NT2/D1 (cell line): ENCODE measurements around the genes TMEM106C and C12orf54.

DNA sequence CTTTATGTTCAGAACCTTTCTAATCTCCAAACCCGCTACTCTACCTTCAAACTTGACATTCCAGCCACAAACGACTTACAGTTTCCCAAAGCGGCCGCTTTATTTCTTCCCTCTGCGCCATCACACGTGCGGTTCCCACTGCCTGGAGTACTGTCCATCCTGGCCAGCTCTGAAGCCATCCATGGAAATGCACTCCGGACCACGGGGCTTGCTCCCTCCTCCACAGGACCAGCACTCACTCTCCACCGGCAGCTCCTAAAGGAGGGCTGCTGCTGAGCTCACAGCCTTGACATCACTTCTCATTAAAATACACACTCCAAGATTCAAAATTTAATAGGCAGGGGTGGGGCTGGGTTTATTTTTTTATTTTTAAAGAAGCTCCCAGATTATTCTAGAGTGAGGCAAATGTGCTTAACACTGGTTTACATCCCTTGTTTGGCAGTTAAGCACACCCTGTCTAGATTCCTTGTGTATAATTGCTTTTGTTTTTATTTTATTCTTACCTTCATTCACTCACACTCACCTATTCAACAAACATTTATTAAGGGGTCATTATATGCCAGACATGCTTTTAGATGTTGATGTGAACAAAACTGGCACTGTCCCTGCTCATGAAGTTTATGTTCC is 2.1 kb upstream of the SLC48A1 start:
- RRBS, 2 experiments, result 84 to 88% methylated on average over 3 of the region's 10 CpGs

DNA sequence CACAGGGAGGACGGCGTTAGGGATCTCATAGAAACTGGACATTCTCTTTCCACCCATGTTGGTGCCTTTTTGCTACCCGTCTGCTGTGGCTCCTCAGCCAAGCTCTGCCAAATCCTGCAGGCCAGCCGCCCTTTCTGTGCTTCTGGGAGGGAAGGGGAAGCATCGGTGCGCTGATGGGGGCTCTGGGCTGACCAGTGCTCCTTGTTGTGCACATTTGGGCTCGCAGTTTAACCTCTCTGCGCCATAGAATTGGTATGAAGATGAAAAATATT is 900 bp downstream of the SLC48A1 start:
- RRBS, 2 experiments, result no CpG with 5 or more reads among the region's 8 CpGs

DNA sequence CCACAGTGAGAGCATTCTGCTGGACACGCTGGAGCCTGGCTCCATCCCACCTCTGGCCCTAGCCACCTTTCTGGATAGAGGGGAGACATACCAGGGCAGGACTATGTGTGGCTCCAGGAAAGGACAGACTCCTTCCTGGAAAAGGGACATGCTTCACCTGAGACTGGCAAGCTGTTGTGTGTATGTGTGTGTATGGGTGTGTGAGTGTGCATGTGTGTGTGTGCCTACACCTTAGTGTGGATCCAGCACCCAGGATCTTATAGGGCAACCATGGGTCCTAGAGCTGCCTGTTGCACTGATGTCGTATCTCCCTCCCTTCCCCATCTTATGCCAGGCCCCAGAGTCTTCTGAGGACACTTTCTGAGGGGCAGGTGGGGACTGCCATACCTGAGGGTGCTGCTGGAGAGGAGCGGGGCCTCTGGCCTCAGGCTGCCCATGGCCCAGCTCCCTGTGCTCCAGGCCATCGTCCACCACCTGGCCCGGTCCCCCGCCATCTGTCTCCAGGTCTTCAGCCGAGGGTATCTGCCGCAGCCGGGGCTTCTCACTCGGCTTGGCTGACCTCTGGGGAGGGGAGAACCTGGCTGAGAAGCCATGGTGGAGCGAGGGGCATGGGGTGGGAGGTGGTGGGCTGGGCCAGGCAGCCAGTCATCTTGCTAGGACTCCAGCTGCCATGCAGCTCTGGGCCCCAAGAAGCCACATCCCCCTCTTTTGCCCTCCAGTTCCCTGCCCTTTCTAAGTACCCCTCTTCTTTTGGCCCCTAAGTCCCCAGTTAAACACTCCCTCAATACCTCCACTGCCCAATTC is 21.5 kb downstream of the SLC48A1 start:
- RRBS, 2 experiments, result 96% methylated on average over 5 of the region's 11 CpGs

DNA sequence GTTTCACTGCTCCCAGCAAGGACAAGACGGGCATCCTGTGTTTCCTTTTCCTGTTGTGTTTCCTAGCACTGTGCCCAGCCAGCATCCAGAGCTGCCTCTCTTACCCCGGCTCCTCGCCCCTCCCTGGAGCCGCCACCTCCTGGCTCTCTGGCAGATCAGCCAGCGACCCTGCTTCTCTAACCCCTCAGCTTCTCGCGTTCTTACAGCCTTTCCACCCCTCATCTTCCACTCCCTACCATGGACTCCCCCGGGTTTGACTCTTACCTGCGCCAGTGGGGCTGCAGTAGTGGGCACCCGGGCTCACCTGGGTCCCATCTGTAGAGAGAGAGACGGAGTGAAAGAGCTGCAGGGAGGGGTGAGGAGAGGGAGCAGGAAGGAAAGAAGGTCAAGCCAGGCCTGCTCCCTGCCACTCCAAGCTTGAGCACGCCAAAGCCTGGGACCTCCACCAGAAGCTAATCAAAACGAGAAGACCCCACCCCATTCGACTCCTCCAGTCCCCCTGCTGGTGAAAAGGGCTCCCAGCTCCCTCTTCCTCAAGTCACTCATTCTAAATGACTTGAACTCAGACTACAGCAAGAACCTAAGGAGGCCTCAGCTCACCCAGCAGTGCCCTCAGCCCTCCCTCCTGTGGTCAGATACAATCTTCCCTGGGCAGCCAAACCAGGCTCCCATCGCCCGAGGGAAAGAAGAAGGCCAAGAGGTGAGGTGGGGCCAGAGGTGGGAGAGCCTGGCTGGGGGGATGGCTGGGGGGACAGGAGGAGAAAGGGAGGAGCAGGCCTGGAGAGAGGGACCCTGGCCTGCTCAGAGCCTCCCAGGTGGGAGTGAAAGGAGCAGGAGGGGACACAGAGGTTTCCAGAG is 17.5 kb downstream of the HDAC7 start:
- RRBS, 2 experiments, result 92% methylated on average over 3 of the region's 16 CpGs; no CpG with 5 or more reads in 1 of the 2 experiments

- RRBS, 2 experiments, result no CpG with 5 or more reads among the region's 5 CpGs
Observed at GRCh38 chr12:47810202-47810430, 9.6 kb downstream of the HDAC7 start.

- RRBS, 2 experiments, result 9% methylated on average over 1 of the region's 11 CpGs; no CpG with 5 or more reads in 1 of the 2 experiments
Observed at GRCh38 chr12:47820399-47820955, 774 bp upstream of the HDAC7 start.

DNA sequence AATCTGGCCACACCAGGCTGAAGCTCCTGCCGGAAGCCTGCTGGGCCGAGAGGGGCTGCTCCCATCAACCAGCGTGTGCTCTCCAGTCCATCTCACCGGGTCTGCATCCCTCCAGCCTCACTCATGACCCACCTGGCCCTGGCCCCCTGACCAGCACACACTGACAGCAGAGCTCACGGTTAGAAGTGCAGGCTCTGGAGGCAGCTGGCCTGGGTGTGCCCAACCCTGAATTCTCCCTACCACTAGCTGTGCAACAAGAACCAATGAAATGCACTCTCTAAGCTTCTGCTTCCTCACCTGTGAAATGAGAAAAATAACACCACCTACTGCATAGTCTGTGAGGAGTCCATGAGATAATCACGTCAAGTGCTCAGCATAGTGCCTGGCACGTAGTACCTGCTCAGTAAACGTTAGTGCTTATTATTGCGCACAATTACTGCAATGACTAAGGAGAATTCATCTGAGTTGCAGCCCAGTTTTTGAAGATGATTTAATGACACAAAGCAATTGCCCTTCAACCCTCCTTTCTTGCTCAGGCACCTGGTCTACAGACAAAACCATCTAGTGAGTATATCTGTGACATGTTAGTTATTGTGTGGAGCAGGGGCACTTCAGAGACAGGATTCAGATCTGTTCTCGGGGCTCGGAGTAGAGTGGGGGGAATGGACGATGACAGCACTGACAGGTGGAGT is 8.8 kb downstream of the VDR start:
- RRBS, 2 experiments, result 88 to 94% methylated on average over 4 of the region's 12 CpGs

DNA sequence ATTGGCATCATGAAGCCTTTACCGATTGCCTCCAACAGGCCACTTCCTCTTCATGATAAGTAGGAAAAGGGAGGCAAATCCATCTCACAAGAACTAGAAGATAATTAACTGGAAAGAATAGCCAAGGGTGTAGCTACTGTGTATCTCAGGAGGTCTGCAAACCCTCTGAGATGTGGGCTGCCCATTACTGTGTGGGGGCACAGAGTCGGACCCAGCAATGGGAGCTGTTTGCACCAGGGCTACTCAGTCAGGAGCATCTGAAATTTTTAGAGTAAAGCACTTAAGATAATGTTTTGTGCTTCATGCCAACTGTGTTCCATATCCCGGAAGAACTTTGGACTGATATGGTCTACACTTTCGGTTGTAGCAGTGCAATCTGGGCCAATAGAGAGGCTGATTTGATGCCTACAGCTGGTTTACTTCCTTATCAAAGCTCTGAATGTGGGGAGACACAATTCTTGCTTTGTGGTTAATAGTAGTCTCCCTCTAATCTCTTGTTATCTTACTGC is 7.6 kb upstream of the VDR start:
- RRBS, 2 experiments, result no CpG with 5 or more reads among the region's 4 CpGs

GRCh38 chr12:47938795-47939677 is 24.4 kb upstream of the TMEM106C start:
- RRBS, 2 experiments, result no CpG with 5 or more reads among the region's 7 CpGs

DNA sequence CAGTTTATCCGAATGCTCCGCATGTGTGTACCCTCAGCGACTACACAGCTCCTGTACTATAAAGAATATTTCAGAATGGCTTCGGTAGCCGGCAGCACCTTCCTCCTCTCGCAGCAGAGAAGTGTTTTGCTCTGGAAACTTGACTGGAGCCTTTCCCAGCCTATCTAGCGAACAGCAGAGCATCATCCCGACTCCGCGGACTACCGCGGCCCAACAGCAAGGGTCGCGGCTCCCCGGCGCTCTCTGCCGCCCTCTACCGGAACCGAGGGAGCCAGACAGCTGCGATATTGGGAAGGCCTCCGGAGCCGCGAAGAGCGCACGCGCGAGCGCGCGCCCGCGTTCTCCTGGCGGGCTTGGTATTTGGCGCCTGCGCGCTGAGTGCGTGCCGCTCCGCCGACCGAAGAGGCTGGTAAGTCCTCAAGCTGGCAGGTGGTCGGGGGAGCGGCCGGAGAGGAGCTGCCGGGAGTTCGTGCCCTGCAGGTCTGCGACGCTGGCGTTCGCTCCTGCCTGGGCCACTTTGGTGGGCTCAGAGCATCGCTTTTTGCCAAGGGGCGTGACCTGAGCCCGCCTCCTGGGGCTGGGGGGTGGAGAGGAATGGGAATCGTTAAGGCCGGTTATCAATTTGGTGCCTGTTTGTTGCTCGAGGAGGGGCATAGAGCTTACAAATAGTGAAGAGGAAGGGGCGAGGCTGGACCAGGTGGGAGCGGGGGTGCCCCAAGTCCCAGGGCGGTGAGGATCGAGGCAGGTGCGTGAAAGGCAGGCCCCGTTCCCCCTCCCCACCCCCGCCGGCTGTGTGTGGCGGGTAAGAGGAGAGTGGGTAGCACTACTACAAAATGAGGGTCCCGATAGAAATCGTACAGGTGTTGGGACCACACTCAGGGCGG is at the start of gene TMEM106C:
Gene TMEM106C (plus strand): TSS at position 372 of the 884 bp plus-strand sequence.
- RRBS, 2 experiments, result 0% methylated on average over 1 to 3 of the region's 68 CpGs

- RRBS, 2 experiments, result 3% methylated on average over 5 of the region's 44 CpGs
Observed at GRCh38 chr12:48001778-48002568, 2.3 kb downstream of the COL2A1 start.

- RRBS, 2 experiments, result no CpG with 5 or more reads among the region's 38 CpGs
Observed at GRCh38 chr12:48296306-48297524, 32.1 kb upstream of the H1-7 start.

- RRBS, 2 experiments, result no CpG with 5 or more reads among the region's 3 CpGs
Observed at GRCh38 chr12:48482232-48482721, at the start of gene C12orf54. TSS of gene C12orf54 (plus strand) at chr12:48482498.

DNA sequence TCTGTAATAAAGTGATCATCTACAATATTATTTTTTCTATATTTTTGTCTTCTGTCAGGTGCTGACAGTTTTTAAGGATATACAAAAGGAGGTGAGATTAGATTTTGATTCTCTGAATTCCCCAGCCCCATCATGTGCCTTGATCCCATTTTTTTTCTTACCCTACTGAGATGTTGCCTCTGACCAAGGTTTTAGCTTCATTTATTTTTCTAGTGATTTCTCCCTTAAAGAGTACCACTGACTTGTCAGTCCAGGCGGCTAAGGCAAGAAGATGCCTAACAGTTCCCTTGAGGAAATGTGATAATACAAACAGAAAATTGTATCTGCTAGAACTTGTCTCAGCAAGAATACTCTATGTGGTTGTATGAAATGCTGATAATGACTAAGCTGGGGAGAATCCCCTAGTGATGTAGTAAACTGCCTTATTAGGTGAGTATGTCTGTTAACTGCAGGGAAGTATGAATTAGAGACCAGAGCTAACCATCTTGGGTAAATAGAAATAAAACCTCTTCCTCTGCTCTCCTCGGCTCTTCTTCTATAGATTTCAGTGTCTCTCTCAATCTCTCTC is 6.7 kb downstream of the C12orf54 start:
- RRBS, 2 experiments, result no CpG with 5 or more reads among the region's 2 CpGs

GRCh38 chr12:48813971-48814612 is 4.2 kb upstream of the CACNB3 start:
- RRBS, 2 experiments, result 1 to 3% methylated on average over 5 of the region's 35 CpGs

GRCh38 chr12:48815806-48816250 is 2.5 kb upstream of the CACNB3 start:
- RRBS, 2 experiments, result no CpG with 5 or more reads among the region's 7 CpGs

GRCh38 chr12:48865117-48865592 is 515 bp downstream of the RND1 start:
- RRBS, 2 experiments, result no CpG with 5 or more reads among the region's 8 CpGs

DNA sequence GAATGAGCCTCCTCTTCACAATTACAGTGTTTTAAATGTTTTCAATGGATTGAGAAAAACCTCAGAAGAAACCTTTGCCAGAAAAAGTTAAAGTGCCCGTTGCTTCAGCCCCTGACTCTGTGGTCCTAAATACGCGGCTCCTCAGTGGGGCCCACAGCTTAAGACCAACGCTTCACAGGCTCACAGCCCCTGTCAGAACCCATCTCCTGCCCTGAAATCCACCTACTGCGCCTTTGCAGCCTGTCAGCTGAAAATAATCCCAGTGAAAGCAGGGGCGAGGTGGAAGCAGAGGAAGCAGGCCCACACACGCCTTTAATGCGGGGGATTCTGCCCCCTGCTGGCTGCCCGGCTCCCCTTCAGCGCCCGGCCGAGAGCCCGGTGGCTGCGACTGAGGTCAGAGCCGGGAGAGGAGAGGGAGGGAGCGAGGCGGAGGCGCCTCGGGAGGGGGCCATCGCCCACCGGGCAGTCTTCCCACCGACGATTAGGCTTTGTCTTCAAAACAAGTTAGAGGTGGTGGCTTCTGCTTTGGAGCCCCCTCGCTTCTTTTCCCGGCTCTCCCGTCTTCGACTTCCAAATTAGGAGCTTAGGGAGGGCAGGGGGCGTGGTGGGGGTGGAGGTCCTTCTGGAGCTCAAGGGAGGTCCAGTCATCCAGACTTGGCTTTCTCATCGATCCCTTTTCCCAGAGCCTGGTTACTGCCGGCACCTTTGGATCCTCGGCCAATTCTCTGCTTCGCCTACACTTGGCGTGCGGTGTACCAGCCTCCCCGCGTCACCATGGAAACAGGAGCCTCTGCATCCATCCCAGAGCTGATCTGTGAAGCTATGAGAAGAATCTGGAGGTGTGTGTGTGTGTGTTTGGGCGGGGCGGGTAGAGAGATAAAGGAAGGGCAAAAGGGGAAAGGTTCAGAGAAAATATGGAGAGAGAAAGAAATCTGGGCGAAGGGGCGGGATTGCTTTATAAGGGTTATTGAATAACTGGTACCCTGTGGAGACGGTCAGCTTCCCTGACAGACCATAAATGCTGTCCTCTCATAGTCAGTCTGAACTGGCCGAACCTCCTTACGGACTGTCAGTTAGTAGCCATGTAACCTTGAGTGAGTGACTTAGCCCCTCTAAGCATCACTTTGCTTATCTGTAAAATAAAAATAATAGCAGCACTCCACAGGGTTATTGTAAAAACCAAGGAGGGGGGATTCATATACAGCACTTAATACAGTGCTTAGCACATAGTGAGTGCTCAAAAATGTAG is 13.0 kb upstream of the CCDC65 start:
- RRBS, 2 experiments, result under 1 to 1% methylated on average over 11 of the region's 43 CpGs

DNA sequence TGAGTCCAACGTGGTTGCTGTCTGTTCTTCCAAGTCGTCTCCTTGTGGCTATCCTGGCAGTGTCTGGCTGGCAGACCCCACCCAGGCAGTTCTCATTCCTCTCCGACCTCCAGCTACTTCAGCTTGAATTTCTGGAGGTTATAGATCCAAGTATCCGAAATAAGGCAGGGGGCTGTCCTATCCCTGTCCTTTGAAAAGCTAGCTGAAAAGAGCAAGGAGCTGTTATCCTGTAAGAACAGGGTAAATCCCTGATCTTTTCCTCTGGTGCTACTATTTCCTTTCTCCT is 532 bp upstream of the FKBP11 start:
- RRBS, 2 experiments, result no CpG with 5 or more reads among the region's 4 CpGs

GRCh38 chr12:48933750-48934614 is 8.7 kb upstream of the FKBP11 start:
- RRBS, 2 experiments, result no CpG with 5 or more reads among the region's 9 CpGs